Bronchus (tissue), 1 donor: ENCODE measurements around the genes GABRB2 and C5orf58.

DNA sequence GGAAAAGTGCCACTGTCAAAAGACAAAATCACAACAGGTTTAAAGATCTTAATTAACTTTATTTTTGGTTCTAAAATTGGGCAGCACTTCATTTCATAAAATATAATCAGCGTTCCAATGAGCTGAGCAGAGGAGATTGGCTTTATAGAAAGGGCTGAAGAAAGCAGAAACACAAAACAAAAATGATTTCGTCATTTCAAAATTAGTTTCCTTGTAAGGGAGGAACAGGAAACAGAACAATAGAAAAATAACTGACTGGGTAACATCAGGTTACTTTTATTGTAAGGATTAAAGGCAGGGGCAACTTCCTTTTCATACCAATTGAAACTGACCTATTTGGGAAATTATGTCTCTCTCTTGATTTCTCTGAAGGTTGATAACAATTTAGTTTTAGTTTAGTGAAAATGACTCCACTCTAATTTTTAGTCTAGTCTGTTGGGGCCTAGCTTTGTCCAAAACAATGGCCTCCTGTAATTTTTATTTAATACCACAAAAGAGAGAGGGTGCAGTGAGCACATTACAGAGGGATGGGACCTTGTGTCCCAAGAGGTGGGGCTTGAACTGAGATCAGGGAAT, 157.1 kb downstream of the ATP10B start:
- PRO-cap: no peak

GRCh38 chr5:161546404-161546861, at the start of gene GABRB2:
TSS of gene GABRB2 (minus strand) at chr5:161546725.
- PRO-cap: no peak

DNA sequence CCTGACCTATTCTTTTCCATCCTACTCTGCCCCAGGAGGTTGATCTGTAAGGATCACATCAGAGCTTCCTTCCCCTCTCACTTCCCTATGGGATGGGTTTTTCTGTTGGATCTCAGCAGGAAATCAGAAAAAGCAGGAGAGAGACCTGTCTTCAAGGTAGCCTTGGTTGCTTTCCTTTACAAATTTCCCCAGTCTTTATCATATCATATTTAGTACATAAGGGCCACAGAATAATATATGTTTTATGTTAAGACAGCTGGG, 316.7 kb downstream of the GABRG2 start:
- PRO-cap: no peak

GRCh38 chr5:163449807-163450369, 10.0 kb downstream of the NUDCD2 start:
- PRO-cap: no peak

DNA sequence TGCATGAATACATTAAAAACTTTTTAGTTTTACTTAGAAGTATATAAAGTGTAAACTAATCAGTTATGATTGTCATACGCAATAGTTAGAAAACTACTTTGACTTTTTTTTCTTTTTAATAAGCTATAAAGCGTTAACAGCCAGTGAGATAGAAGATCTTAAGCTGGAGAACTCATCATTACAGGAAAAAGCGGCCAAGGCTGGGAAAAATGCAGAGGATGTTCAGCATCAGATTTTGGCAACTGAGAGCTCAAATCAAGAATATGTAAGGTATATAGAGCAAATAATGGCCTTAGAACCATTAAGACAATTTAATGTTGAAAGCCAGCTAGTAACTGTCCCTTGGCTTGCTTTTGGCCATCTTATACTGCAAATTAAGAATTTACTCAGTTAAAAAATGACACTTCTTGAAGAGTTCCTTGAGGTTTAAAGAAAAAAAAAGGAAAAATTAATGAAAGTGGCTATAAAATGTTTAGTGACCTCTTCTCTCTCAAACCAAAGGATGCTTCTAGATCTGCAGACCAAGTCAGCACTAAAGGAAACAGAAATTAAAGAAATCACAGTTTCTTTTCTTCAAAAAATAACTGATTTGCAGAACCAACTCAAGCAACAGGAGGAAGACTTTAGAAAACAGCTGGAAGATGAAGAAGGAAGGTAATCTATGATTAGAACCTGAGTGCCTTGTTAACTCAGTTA, 22.2 kb downstream of the HMMR start:
- PRO-cap: no peak

DNA sequence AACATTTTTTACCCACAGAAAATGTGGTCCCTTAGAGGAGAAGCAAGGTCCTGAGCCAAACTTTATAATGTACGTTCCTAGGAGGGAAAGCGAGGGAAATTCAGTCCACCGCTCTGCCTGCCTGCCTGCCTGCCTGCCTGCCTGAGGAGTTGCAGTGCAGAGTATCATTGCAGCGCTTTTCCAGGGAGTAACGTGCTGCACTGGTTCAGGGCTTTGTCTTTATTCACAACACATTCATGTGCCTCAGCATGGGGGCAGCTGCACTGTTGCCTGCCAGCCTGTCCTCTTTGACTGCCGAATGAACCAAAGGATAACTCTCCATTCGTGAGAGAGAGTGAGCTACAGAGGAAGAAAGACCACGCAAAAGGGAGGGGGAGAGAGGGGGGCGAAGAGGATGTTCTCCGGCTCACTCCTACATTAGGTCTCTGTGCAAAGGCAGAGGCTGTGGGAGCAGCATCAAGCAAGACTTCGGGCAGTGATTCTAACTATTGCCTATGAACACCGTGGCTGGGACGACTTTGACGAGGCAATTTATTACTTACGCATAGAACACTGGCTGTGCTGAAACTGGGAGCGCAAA, 791.2 kb downstream of the MAT2B start:
- PRO-cap: no peak

GRCh38 chr5:167296124-167296763, 317.4 kb downstream of the TENM2 start:
- PRO-cap: no peak

GRCh38 chr5:167642963-167643639, 648.3 kb upstream of the WWC1 start:
- PRO-cap: no peak

DNA sequence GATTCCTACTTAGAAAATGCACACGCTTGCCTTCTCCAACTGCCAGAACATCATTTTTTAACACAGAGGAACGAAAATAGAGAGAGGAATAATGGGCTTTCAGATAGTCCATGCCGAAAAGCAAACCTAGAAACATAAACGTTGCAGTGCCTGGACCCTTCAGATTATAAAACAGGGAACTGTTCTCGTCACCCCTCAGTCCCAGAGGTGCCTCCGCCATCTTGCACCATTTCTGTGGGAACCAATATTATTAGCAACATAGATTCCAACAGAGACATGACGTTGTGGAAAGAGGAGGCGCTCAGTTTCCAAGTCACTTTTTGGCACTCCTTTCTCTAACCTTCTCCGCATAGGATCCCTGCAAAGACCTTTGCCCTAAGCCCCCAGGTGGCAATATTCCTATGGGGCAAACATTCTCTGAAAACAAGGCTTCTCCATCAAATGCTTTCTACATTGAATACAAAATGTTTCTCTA, 501.0 kb upstream of the WWC1 start:
- PRO-cap: no peak

- PRO-cap: no peak
These were observed 268.6 kb upstream of the WWC1 start for GRCh38 chr5:168022859-168023231.

DNA sequence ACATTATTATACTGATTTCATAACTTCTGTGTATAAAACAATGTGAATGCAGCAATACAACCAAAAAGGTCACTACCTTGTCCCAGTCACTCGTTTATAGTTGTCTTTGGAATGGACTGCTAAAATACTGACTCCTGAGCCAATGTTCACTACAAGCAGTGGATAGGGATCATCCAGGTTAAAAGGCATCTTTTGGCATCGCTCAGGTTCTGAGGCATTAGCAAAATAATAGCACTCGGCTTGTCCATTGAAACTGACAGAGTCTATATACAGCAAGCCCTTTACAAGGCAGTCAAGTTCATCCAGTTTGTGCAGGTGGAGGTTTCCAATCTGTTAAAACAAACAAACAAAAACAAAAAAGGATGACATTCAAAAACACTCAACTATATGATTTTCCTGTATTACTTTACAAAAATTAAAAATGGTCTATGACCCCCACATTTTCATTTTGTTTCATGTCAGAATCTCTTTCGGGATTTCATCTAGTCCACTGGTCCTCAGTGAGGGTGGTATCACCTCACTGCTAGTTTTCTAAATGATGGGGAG, 13.2 kb downstream of the PANK3 start:
- PRO-cap: no peak

DNA sequence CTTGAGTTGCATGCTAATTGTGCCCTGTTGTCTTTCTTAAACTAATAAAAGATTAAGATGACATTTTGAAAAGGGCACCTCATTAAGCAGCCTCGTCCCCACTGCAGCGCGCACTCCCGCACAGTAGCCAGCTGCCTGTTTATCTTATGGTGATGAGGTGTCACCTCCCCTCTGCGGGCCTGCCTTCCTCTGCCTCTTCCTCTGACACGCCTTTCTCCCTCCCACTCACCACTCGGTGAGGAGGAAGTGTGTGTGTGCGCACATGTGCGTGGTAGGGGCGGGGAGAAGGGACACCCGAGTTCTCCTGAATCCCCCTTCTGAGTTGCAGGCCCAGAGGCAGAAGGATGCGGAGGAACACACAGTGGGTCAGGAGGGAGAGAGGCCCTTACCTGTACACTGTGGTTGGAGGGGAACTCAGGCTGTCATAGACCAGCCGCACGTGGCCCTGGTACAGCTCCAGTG, 104.4 kb upstream of the PANK3 start:
- PRO-cap: no peak

DNA sequence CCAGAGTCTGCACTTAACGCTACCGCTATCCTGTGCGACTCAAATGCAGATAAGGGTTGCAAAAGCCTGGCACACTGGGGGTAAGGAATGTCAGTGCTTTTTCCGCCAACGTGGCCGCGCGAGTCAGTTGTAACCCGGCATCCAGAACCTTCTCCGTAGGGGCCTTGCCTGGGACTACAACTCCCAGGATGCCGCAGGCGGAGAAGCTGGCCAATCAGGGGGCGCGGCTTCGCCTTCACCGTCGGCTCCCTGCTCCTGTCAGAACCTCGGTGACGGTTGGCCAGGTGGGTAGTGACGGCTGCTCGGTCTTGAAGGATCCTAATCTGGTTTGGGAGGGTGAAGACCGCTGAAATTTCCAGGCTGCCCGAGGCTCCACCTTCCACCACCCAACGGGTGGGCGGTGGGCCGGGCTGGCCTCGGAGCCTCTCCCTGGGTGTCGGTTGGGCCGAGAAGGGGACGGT, at the start of gene C5orf58:
Gene C5orf58 (plus strand): TSS at position 262 of the 461 bp plus-strand sequence.
- PRO-cap: no peak

GRCh38 chr5:170280049-170280620, 17.4 kb downstream of the LCP2 start:
- PRO-cap: no peak

- PRO-cap: no peak
These were observed 9.9 kb downstream of the LCP2 start for GRCh38 chr5:170287561-170288269.

- PRO-cap: no peak
These were observed 3.1 kb upstream of the LCP2 start for GRCh38 chr5:170300687-170301055.

DNA sequence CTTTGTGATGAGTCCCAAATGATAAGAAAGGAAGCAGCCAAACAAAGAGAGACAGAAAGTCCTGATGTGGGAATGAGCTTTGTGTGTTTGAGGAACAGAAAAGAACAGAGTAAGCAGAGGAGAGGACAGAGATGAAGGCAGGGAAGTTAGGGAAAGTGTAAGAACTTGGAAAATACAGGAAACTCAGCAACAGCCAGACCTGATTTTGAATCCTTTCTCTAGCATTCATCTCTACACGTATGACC, 32.5 kb upstream of the LCP2 start:
- PRO-cap: no peak

GRCh38 chr5:170387778-170388407, 1.3 kb downstream of the KCNMB1 start:
- PRO-cap: no peak

GRCh38 chr5:170388408-170388816, 755 bp downstream of the KCNMB1 start:
- PRO-cap: no peak

GRCh38 chr5:170718643-170718986, 64.9 kb upstream of the GABRP start:
- PRO-cap: no peak